Adrenal gland (tissue), 7 donors: ENCODE measurements around a stretch of chr20.

DNA sequence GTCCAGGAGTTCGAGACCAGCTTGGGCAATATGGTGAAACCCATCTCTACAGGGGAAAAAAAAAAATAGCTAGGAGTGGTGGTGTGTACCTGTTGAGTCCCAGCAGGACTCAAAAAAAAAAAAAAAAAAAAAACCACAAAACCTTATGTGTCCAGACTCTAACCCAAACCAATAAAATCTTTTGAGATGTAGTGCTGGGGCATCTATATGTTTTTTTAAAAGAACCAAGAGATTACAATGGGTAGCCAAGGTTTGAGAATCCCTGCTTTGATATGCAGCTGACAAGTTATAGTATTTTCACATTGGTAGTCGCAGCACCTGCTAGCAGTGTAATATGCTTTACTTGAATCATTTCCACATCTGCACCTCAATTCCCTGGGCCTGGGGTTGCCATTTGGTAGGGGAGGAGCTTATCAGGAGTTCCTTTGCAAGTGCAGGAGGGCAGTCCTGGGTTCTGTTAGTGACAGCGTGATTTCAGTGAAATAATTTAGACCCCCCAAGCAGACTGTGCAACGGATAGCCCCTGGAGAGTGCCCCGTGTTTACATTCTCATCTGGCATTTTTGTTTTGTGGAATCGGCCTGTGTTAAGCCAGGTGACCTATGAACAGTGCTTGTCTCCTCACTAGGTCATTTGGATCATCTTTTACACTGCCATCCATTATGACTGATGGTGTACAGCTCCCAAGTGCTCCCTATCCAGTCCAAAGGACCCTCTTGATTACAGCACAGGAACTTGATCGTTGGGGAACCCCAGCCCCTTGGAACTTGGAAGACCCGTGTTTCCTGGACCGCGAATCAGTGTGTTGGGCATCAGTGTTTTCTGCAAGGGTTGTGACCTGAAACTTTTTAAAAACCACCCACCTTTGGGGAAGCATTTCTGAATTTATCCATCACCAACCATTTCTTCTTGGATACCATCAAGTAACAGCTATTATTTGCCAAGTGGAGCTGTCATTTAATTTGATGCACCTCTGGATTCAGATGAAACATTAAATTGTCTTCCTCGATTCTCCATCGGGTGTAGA, 6.1 kb downstream of the RAB5IF start:
- PRO-cap, 3 experiments: no peak in any of the 3 experiments
- RAMPAGE, long total RNA, 4 experiments: no peak in any of the 4 experiments
- RRBS: no CpG with 5 or more reads among the region's 12 CpGs

- PRO-cap, 3 experiments: no peak in any of the 3 experiments
- RAMPAGE, long total RNA, 4 experiments: no peak in any of the 4 experiments
- RRBS: no CpG with 5 or more reads among the region's 8 CpGs
These were observed 17.8 kb downstream of the SLA2 start for GRCh38 chr20:36628028-36628667.

- PRO-cap, 3 experiments: no peak in any of the 3 experiments
- RAMPAGE, long total RNA, 4 experiments: no peak in any of the 4 experiments
- RRBS: no CpG with 5 or more reads among the region's 7 CpGs
These were observed 607 bp downstream of the SLA2 start for GRCh38 chr20:36645448-36645730.

DNA sequence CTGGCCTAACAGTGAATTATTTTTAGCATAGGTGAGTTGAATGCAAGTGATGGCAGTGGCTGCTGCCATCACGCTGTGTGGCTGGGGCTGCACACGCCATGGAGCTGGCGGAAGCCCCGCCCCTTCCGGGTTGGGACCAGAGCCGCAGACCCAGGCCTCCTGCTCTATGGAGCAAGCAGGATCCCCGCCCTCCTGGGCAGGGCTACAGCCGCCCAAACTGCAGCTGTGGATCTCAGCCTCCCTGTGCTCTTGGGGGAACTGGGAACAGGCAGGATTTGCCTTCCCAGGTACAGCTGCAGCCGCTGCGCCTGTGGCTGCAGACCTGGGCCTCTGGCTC, 30.7 kb upstream of the SLA2 start:
- PRO-cap, 3 experiments: no peak in any of the 3 experiments
- RAMPAGE, long total RNA, 4 experiments: no peak in any of the 4 experiments
- RRBS: no CpG with 5 or more reads among the region's 10 CpGs

DNA sequence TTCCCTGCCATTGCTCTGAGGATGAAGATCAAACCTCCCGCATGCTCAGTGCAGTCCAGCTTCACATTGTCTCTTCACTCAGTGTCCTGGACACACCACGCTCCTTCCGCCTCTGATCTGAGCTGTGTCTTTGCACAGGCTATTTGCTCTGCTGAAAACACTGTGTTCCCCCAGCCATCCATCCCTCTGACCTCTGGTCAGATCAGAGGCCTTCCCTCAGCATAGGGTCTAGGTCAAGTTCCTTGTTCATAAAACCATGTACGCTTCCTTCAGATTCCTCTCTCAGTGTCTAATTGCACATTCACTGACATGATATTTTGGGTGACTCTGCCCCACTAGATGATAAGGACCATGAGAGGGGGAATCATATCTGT, 40.3 kb upstream of the DSN1 start:
- PRO-cap, 3 experiments: no peak in any of the 3 experiments
- RAMPAGE, long total RNA, 4 experiments: no peak in any of the 4 experiments
- RRBS: no CpG with 5 or more reads among the region's 4 CpGs

DNA sequence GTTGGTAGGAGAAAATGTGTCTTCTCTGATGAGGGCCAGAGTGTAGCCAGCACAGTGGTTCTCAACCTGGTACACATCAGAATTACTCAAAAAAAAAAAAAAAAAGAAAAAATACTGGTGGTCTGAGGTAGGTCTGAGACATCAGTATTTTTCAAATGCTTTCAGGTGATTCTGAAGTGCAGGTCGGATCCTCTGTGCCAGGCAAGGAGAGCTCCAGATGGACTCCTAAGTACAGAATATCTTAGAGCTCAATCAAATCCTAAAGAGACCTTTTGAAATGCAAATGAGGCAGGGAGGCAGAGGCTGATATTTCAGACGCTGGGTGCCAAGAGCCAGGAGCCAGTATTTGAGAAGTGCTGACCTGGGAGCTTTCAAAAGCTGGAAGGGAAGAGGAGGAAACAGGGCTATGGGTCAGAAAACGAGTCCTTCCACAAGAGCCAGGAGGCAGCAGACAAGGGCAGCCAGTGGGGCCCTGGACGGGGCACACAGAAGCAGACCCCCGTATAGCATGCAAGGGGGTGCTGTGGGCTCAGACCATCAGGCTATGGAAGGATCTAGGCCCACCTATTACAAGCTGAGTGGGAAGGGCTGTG, 43.7 kb downstream of the SOGA1 start:
- PRO-cap, 3 experiments: no peak in any of the 3 experiments
- RAMPAGE, long total RNA, 4 experiments: no peak in any of the 4 experiments
- RRBS: no CpG with 5 or more reads among the region's 5 CpGs

DNA sequence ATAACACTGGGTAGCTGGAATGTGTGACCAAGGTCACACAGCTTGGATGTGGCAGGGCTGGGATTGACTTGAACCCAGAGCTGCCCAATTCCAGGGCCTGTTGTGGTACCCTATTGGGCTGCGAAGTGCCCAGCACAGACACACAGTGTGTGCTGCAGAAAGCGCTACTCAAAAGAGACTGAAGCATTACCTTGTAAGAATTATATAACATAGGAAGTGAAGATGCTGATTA, 3.6 kb upstream of the SOGA1 start:
- PRO-cap, 3 experiments: no peak in any of the 3 experiments
- RAMPAGE, long total RNA, 4 experiments: no peak in any of the 4 experiments
- RRBS: no CpG with 5 or more reads among the region's 2 CpGs

DNA sequence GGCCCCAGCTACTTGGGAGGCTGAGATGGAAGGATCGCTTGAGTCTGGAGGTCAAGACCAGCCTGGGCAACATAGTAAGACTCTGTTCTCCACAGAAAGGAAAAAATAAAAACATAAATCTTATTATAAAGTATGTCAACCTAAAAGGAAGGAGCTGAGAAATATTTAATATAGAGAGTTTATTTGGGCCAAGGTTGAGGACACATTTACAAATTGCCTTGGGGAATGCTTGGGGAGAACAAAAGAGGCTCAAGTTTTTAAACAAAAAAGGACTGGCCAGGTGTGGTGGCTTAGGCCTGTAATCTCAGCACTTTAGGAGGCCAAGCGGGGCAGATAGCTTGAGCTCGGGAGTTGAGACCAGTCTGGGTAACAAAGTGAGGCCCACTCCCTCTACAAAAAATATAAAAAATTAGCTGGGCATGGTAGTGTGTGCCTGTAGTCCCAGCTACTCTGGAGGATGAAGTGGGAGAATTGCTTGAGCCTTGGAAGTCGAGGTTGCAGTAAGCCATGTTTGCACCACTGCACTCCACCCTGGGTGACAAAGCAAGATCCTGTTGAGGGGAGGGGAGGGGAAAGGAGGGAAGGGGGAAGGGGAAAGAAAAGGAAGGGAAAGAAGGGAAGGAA, 27.7 kb downstream of the SAMHD1 start:
- PRO-cap, 3 experiments: no peak in any of the 3 experiments
- RAMPAGE, long total RNA, 4 experiments: no peak in any of the 4 experiments
- RRBS: no CpG with 5 or more reads among the region's 4 CpGs

- PRO-cap, 3 experiments: no peak in any of the 3 experiments
- RAMPAGE, long total RNA, 4 experiments: no peak in any of the 4 experiments
- RRBS: no CpG with 5 or more reads among the region's 8 CpGs
These were observed 47.1 kb upstream of the SAMHD1 start for GRCh38 chr20:36998518-36999154.

GRCh38 chr20:37178755-37179188, 358 bp upstream of the RPN2 start:
- PRO-cap, 3 experiments: peak in 3 of 3 experiments; most common plus-strand start chr20:37179094 (in 3); most common minus-strand start chr20:37178887 (in 3)
- RAMPAGE, long total RNA, 4 experiments: start-site peak on the plus strand in 4 of 4 experiments, at chr20:37179063-37179165 at its widest, 160 to 1,207 reads per replicate
- RRBS: under 1% methylated on average over 17 of the region's 33 CpGs

DNA sequence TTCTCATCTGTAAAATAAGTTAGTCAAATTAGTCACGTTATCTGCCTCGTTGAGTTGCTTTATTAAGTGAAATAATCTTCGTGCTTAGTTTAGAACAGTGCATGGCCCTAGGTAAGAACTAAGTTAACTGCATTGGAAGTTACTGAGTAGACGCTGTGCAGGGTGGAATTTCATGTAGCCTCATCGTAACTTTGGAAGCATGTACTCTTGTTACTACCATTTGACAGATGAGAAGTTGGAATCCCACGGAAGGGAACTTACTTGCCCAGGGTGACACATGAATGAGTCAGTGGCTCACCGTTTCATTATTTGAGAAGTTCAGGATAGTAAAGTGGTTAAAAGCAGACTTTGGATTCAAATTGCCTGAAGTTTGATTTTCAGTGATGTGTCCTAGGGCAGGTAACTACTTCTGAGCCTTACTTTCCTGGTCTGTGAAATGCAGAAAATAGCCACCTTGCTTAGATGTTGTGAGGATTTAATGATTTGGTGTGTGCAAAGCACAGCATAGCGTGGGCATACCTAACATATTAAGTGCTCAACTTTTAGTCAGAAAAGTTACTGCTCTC, 880 bp downstream of the RPN2 start:
- PRO-cap, 3 experiments: no peak in any of the 3 experiments
- RAMPAGE, long total RNA, 4 experiments: no peak in any of the 4 experiments
- RRBS: no CpG with 5 or more reads among the region's 8 CpGs

GRCh38 chr20:37296888-37297864, 7.7 kb downstream of the MANBAL start:
- PRO-cap, 3 experiments: no peak in any of the 3 experiments
- RAMPAGE, long total RNA, 4 experiments: no peak in any of the 4 experiments
- RRBS: no CpG with 5 or more reads among the region's 17 CpGs

- PRO-cap, 3 experiments: no peak in any of the 3 experiments
- RAMPAGE, long total RNA, 4 experiments: no peak in any of the 4 experiments
- RRBS: no CpG with 5 or more reads among the region's 7 CpGs
These were observed 19.2 kb downstream of the MANBAL start for GRCh38 chr20:37308585-37309152.

DNA sequence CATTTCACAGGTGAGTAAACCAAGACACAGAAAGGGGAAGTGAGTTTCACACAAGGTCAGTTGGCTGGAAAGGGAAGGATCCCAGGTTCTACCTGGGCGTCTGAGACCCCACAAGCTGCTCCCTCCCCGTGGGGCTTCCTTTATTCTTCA, 26.4 kb downstream of the MANBAL start:
- PRO-cap, 3 experiments: no peak in any of the 3 experiments
- RAMPAGE, long total RNA, 4 experiments: no peak in any of the 4 experiments
- RRBS: no CpG with 5 or more reads among the region's 2 CpGs

GRCh38 chr20:37327503-37328174, 18.3 kb upstream of the SRC start:
- PRO-cap, 3 experiments: no peak in any of the 3 experiments
- RAMPAGE, long total RNA, 4 experiments: no peak in any of the 4 experiments
- RRBS: no CpG with 5 or more reads among the region's 16 CpGs

GRCh38 chr20:37524127-37525551, 3.0 kb downstream of the BLCAP start:
- PRO-cap, 3 experiments: no peak in any of the 3 experiments
- RAMPAGE, long total RNA, 4 experiments: no peak in any of the 4 experiments
- RRBS: no CpG with 5 or more reads among the region's 18 CpGs

GRCh38 chr20:37911895-37912349, 9.0 kb downstream of the VSTM2L start:
- PRO-cap, 3 experiments: no peak in any of the 3 experiments
- RAMPAGE, long total RNA, 4 experiments: no peak in any of the 4 experiments
- RRBS: no CpG with 5 or more reads among the region's 11 CpGs

- PRO-cap, 3 experiments: peak in 1 of 3 experiments; most common plus-strand start chr20:38125879 (in 1)
- RAMPAGE, long total RNA, 4 experiments: no peak in any of the 4 experiments
- RRBS: no CpG with 5 or more reads among the region's 13 CpGs
These were observed 39.6 kb downstream of the TGM2 start for GRCh38 chr20:38125344-38125949.

GRCh38 chr20:38130925-38131261, 34.2 kb downstream of the TGM2 start:
- PRO-cap, 3 experiments: no peak in any of the 3 experiments
- RAMPAGE, long total RNA, 4 experiments: no peak in any of the 4 experiments
- RRBS: no CpG with 5 or more reads among the region's 7 CpGs

DNA sequence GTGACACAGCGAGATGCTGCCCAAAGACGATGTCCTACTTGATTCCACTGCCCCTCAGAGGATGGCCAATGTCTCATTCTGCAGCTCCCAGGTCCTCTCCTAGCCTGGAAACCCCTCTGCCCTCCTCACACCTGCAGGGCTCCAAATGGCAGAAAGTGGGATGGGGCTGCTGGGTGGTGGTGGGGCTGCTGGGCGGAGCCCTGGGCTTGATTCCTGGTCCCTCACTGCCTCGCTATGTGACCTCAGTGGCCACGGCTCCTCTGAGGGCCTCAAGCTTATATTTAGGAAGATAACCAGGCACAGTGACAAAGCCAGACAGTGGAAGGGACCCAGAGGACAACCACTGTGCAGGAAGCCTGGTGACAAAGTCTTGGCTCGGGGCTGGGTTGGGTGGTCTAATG, 28.5 kb downstream of the TGM2 start:
- PRO-cap, 3 experiments: no peak in any of the 3 experiments
- RAMPAGE, long total RNA, 4 experiments: no peak in any of the 4 experiments
- RRBS: no CpG with 5 or more reads among the region's 6 CpGs